Temporal lobe (tissue), 2 donors: ENCODE measurements around the gene NOX3.

DNA sequence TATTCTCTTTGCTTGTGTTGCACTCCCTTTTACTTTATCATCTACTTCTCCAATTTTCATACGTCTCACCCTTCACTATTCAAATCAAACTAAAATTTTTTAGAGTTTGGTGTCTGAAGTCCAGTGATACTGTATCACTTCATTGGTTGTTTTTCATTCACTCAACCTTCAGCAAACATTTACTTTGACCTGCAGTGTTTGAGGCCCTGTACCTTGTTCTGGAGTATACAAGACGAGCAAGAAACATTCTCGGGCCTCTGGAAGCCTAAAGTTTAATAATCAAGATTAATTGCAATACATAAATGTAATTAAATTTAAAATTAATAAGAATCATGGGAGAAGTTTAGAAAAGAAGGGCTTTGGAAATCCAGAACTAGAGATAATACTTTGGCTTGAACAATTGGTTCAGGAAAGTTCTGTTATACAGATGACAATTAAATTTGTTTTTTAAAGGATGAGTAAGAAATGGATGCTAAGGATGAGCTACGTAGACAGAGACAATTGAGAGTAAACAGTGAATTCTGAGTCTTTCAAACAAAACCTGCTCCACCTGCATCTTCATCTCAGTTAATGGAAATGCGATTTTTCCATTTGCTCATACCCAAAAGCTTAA is 64.8 kb downstream of the SCAF8 start:
- RAMPAGE, long total RNA = no peak

GRCh38 chr6:155106615-155107402 is 111.7 kb downstream of the TIAM2 start:
- RAMPAGE, long total RNA = no peak

DNA sequence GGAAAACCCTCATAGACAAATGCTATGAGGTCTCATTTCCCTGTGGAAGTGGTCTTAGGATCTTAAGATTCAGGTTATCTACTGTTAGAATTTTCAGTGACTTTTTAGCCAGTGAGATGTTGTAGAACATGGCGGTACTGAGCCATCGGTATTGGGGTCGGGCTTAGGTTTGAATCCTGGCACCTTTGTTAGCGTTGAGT is 118.7 kb upstream of the CLDN20 start:
- RAMPAGE, long total RNA = no peak

- RAMPAGE, long total RNA = no peak
These were observed 114.8 kb upstream of the CLDN20 start for GRCh38 chr6:155148873-155149521.

DNA sequence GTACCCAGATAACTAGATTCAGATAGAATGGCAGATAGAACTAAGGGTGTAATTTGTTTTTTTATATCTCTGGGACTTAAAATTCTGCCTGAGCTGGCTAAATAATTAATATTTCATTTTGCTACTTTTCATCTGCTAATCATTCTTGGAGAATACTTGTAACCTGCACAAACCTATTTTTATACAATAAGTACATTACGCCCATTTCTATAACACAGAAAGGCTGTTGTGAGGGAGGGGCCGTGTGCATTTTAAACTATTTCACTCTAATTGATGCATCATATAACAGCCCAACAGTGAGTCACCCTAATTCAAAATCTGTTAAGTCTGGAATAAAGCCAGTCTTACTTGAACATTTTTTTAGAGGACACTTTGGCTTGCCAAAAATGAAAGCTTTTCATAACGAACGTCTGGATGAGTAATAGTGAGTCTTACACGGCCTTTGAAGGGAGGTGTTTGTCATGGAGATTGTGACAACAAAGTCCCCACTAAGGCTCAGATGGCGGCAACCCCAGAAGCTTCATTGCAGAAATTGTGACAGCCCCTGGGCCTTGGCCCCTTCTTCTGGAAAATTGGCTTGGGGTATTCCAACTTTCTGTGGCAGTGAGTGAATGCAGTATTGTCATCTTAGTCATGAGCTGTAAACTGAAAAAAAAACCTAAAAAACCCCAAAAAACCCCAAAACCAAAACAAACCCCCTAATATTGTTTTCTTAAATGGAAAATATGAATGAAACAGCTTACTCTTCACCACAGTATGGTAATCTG is 92.7 kb upstream of the CLDN20 start:
- RAMPAGE, long total RNA = no peak

DNA sequence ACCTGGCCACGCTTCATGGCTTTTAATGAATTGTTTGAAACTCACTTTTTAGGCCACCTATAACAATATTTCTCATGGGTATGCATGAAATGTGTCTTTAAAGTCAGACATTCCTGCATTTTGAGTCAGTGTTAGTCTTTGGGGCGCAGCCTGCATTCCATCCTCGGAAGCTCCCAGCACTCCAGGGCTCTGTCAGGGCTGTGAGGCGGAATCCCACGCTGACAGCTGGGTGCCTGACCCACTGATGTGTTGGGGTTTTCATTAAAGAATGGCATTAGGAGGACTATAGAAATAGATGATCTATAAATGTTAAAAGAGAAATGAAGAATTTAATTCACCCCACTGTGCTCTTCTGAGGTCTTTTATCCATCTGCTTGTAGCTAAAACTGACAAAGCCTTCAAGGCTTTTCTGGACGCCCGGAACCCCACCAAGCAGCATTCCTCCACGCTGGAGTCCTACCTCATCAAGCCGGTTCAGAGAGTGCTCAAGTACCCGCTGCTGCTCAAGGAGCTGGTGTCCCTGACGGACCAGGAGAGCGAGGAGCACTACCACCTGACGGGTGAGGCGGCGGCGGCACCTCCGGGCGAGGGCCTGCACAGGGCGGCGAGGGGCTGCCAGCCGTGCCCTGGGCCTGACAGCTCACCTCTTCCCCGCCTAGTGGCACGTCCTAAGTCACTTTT is 16.1 kb upstream of the CLDN20 start:
- RAMPAGE, long total RNA = no peak

GRCh38 chr6:155315349-155315743 is 1.1 kb upstream of the TFB1M start:
- RAMPAGE, long total RNA = no peak

- RAMPAGE, long total RNA = no peak
These were observed 49.6 kb upstream of the TFB1M start for GRCh38 chr6:155363885-155364223.

DNA sequence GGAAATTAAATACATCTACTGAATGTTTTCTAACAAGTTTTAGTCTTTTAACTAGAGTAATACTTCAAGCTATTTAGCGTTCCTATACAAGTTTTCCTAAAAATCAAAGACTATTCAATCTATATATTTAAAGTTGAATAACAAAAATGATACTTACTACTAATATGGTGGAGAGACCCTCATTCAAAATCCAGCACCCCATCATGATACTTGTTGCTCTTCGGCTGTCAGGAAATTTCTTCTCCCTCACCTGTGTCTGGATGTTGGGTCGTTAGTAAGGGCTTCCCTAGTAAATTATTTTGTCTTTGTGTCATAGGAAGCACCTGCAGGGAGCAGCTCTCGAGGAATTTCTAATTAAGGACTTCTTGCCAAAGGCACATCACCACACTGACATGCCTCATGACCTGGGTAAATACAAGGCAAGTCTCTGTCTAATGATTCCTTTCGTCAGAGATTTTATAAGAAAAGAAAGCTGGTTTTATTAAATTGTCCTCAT is at the start of gene NOX3:
TSS of gene NOX3 (minus strand) at position 244 of the 496 bp plus-strand sequence.
- RAMPAGE, long total RNA = no peak

- RAMPAGE, long total RNA = no peak
These were observed 557.5 kb upstream of the NOX3 start for GRCh38 chr6:156013090-156013656.

GRCh38 chr6:156279899-156280570 is 497.1 kb upstream of the ARID1B start:
- RAMPAGE, long total RNA = no peak

- RAMPAGE, long total RNA = no peak
These were observed 219.6 kb upstream of the ARID1B start for GRCh38 chr6:156557508-156558051.

DNA sequence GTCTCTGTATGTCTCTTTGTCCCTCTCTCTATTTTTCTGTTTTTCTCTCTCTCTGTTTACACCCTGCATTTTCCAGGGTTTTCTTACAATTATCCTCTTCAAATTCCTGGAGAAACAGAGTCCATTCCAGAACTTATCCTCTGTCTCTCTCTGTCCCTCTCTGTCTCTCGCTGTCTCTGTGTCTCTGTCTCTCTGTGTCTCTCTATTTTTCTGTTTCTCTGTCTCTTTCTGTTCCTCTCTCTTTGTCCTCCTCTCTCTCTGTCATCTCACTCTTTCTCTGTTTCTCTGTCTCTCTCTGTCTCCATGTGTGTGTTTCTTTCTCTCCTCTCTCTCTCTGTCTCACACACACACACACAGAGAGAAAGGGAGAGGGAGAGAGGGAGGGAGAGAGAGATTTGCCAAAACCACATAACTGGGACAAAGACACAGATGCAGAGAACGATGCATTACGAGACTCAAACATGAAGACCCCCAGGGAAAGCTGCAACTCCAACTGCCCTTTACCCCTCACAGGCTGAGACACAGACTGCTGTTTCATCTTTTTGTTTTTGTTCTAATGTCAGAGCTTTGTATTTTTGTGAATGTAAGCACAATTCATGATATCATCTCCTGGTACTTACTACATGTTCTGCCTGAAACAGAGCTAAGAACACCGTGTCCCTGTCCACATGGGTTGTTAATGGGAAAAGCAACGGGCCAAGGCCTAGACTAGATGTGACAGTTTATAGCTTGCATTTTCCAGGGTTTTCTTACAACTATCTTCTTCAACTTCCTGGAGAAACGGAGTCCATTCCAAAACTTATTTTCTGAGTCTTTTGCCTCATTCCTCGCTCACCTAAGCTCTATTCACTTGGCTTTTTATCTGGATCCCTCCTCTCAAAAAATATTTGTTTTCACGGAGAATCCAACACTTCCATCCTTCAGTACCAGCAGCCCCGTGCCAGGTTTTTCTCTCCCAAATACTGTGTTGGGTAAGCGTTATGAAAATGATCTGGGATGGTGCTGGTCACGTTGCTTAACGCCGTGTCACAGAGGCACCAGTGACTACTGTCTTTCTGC is 177.1 kb upstream of the ARID1B start:
- RAMPAGE, long total RNA = no peak

GRCh38 chr6:156687626-156688019 is 89.6 kb upstream of the ARID1B start:
- RAMPAGE, long total RNA = no peak

DNA sequence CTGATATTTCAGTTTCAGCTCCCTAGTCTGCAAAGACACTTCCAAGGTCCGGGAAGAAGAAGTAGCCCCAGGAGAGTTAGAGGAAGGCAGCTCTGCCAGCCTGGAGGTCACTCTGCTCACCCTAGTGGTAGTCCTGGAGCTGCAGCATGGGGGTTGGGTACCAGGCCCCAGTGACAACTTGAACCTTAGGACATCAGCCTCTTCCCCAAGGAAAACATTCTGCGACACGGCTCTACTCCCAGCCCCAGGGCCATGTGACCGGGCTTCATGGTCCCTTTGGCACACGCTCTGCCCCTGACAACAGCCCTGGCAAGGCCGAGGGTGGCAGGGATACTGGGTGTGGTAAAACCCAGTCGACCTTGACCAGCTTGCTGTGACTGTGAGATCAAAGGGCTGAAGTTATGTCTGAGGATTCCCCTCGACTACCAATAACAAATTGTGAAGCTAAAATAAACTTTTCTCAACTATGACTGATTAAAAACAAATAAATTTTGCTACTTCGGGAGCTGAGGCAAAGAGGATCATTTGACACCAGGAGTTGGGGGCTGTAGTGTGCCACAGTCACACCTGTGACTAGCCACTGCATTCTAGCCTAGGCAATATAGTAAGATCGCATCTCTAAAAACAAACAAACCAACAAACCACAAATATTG is 24.4 kb upstream of the ARID1B start:
- RAMPAGE, long total RNA = no peak

DNA sequence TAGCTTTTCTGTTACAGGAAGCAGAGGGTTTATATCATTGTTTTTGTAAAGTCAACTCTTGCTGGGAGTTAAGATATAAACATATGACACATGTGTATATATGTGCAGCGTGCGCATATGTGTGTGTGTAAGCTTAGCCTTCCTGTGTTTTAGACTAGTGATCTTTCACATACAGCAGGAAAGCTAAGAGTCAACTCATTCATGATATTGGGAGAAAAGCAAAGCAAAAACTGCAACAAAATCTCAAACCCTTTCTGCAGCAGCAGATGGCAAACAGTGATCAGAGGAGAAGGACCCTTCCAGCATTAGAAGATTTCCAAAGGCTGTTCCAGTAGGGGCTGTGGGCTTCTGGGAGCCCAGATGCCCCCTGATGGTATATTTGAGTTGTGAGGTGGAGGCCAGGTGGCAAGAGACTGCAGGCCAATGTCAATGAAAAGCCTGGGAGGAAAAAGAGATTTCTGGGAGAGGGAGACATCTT is 102.5 kb downstream of the ARID1B start:
- RAMPAGE, long total RNA = no peak

GRCh38 chr6:156883465-156884023 is 106.4 kb downstream of the ARID1B start:
- RAMPAGE, long total RNA = no peak

DNA sequence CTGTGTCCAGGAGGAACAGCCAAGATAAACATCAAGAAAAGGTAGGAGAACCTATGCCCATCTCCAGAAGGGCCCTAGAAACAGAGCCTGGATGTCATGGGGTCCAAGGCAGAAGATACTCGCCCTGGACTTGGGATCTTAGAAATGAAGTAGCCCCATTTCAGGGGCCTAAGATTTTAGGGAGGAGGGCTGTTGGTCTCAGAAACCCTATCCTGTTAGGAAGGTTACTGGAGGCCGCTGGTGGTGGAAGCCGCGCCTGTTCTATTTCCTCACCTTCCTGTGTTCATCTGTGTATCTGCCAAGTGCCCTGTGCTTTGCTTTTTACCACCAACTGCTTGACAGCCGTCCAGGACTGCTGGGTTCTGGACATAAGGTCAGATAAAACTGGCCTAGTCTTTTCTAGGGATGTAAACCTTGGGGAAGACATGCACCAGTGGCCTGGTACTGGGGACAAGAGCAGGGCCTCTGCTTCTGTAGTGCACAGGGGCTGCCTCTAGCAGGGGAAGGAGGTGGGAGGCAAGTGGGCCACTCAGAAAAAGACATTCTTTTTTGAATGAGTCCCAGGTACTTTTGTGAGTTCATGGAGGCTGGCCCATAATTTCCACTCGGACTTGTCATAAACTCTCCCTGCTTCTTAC is 178.6 kb downstream of the ARID1B start:
- RAMPAGE, long total RNA = no peak

DNA sequence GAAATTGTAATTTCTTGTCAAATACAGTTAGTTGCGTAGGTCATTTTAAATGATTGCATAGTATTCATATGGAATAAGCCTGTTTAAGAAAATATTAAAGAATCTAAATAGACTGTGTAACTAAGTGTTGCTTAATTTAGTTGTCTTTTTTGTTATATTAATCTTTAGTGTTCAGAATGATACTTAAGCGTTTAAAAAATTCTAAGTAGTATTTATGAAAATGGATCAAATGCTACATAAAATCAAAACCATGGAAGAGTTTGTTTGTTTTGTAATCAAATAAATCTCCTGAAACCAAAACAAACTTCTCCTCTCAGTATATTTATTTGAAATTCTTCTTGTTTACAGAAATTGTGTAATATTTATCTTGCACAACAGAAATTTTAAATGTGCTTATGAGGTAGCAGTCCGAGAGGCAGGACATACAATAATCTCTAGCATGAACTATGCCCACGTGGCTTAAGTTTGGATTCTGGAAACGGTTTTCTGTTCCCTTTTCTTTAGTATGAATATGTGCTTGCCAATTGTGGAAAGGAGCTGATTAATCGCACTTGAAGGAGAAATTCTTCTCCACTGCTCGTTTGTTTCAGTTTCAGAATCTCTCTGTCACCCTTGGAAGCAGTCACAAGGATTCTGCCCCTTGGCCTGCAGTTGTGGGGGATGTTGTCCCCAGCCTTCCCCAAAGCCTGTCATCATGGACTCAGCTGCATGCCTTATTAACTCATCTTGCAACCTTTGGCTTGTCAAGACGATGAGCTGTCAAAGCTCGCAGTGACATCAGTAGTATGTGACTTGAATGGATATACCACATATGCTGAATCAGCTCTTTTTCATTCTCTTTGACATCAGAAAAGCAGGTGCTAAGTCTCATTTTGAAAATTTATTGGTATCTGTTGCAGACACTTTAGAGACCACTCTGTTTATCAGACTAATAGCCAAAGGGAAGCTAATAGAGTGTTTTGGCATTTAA is 186.5 kb downstream of the ARID1B start:
- RAMPAGE, long total RNA = no peak

- RAMPAGE, long total RNA = no peak
These were observed 256.5 kb downstream of the TMEM242 start for GRCh38 chr6:157066586-157067387.